GM12878 (cell line): ENCODE data around the genes DERL3, ADORA2A and GGT1.

- RAMPAGE, long total RNA = no peak
- RRBS, 2 experiments = 95% methylated on average over 2 of the region's 16 CpGs; no CpG with 5 or more reads in 1 of the 2 experiments
CAGE:
- cytosol, long polyA minus RNA = no peak
- cytosol, long polyA plus RNA = no peak
- long polyA plus RNA = no peak
- nucleolus, long total RNA = no peak
- nucleus, long polyA plus RNA = no peak
- nucleus, long total RNA = no peak
These were observed 4.7 kb downstream of the DERL3 start for GRCh38 chr22:23833907-23834655.

- RAMPAGE, long total RNA = no peak
- RRBS, 2 experiments = 1% methylated on average over 15 to 20 of the region's 82 CpGs
CAGE:
- cytosol, long polyA minus RNA = start-site peak on the minus strand at chr22:23838995-23839037, 93 reads
- cytosol, long polyA plus RNA = no peak
- long polyA plus RNA = no peak
- nucleolus, long total RNA = start-site peak on the minus strand at chr22:23838993-23839008, 194 reads
- nucleus, long polyA plus RNA = no peak
- nucleus, long total RNA = no peak
These were observed at the start of gene DERL3 for GRCh38 chr22:23838642-23839624. TSS of gene DERL3 (minus strand) at chr22:23839006.

DNA sequence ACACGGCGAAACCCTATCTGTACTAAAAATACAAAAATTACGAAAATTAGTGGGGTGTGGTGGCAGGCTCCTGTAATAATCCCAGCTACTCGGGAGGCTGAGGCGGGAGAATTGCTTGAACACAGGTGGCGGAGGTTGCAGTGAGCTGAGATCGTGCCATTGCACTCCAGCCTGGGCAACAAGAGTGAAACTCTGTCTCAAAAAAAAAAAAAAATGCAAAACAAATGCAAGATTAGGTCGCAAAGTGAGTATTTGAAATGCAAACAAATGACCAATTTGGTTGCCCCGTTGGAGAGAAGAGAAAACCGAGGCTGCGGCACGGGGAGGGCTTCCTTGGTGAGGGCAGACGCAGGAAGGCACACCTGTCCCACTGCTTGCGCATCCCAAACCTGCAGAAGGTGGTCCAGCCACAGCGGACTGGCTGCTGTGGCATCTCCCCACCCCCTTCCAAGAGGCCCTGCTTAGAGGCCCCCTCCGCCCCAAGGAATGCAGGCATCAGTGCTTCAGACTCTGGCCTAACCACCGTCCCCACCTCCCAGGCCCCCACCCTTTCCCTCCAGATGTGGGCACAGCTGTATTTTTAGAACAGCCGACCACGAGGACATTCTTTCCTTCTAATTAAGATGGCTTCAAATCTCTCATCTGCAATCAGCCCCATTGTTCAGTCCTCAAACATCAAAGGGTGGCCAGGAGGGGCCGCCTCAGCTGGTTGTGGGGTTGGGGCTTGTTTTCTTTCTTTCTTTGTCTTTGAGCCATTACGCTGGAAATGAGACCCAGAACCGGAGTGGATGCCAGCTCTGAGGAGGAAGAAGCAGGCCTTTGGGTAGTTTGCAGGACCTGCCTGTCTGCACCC lies 9.2 kb upstream of the DERL3 start:
- RAMPAGE, long total RNA = no peak
- RRBS, 2 experiments = no CpG with 5 or more reads among the region's 22 CpGs
CAGE:
- cytosol, long polyA minus RNA = no peak
- cytosol, long polyA plus RNA = no peak
- long polyA plus RNA = no peak
- nucleolus, long total RNA = no peak
- nucleus, long polyA plus RNA = no peak
- nucleus, long total RNA = no peak

GRCh38 chr22:23850239-23850586 lies 7.5 kb upstream of the SLC2A11 start:
- RAMPAGE, long total RNA = no peak
- RRBS, 2 experiments = 14 to 37% methylated on average over 3 of the region's 12 CpGs
CAGE:
- cytosol, long polyA minus RNA = no peak
- cytosol, long polyA plus RNA = no peak
- long polyA plus RNA = no peak
- nucleolus, long total RNA = no peak
- nucleus, long polyA plus RNA = no peak
- nucleus, long total RNA = no peak

GRCh38 chr22:23882681-23882964 lies 11.6 kb upstream of the MIF start:
- RAMPAGE, long total RNA = no peak
- RRBS, 2 experiments = 93% methylated on average over 6 of the region's 14 CpGs; no CpG with 5 or more reads in 1 of the 2 experiments
CAGE:
- cytosol, long polyA minus RNA = no peak
- cytosol, long polyA plus RNA = no peak
- long polyA plus RNA = no peak
- nucleolus, long total RNA = no peak
- nucleus, long polyA plus RNA = no peak
- nucleus, long total RNA = no peak

DNA sequence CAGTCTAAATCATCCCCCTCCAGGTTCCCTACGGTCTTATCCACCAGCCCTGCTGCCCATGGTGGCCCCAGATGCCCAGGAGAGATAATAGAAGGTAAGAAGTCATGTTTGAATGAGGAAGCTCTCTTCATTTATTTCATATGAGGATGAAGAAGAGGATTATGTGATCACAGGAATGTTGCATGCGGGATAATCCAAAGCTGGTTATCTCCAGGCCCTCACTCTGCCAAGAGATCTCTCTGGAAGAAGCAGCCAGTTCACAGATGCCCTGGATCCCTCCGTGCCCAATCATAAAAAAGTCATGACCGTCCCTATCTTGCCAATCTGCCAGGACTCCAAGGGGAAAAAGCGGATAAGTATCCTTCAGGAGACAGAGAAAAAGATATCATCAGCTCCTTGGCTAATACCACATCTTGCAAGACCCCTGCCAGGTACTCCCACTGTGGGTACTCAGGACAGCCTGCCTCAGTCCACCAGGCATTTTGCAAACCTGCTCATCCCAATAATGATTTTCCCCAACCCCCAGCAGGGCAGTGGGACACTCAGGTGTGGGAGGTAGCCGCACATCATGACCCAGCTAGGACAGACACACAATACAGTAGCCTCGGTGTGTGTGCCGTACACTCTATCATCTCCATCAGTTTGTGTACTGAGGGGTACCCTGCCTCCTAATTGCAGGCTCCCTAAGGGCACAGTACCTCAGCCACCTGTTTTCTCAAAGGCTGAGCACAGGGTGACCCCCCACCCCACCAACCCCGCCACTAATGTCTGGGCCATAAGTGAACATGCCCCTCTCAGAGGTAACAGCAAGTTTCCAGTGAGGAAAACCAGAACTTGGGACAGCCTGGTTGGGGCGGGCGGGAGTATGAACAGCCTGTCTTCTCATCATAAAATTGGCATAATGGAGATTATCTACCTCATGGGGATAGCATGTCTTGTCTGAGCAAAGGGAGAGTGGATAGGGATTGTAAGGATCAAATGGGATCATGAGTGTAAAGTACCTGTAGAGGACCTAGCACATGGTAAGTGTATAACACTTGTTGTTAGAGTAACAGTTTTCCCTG lies 2.6 kb downstream of the DDT start:
- RAMPAGE, long total RNA = no peak
- RRBS, 2 experiments = no CpG with 5 or more reads among the region's 11 CpGs
CAGE:
- cytosol, long polyA minus RNA = no peak
- cytosol, long polyA plus RNA = start-site peak on the minus strand centred at position 273 of the sequence, 113 bp wide, 25 and 23 reads in 2 replicates
- long polyA plus RNA = no peak
- nucleolus, long total RNA = no peak
- nucleus, long polyA plus RNA = no peak
- nucleus, long total RNA = no peak

GRCh38 chr22:24066252-24066693 lies 55.2 kb downstream of the CABIN1 start:
- RAMPAGE, long total RNA = no peak
- RRBS, 2 experiments = no CpG with 5 or more reads among the region's 6 CpGs
CAGE:
- cytosol, long polyA minus RNA = no peak
- cytosol, long polyA plus RNA = no peak
- long polyA plus RNA = no peak
- nucleolus, long total RNA = no peak
- nucleus, long polyA plus RNA = no peak
- nucleus, long total RNA = no peak

DNA sequence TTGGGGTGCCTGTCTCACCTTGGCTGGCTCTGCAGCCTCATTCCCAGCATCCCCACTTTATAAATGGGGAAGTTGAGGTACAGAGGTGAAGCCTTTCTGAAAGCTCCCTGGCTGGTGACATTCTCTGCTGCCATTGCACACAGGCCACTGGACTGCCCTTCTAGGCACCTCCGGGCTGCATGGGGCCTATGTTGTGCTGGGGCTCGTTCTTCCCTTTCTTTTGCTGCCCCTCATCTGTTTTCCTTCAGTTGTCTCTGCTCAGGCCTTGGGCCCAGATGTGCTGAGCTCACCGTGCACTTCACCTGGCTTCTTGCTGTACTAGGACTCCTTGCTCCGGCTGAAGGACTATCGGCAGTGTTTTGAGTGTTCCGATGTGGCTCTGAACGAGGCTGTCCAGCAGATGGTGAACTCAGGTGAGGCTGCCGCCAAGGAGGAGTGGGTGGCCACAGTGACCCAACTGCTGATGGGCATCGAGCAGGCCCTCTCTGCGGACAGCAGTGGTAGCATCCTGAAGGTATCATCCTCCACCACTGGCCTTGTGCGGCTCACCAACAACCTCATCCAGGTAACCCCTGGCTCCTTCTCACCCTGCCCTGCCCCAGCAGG lies 59.5 kb downstream of the CABIN1 start:
- RAMPAGE, long total RNA = no peak
- RRBS, 2 experiments = no CpG with 5 or more reads among the region's 11 CpGs
CAGE:
- cytosol, long polyA minus RNA = no peak
- cytosol, long polyA plus RNA = no peak
- long polyA plus RNA = no peak
- nucleolus, long total RNA = no peak
- nucleus, long polyA plus RNA = no peak
- nucleus, long total RNA = no peak

DNA sequence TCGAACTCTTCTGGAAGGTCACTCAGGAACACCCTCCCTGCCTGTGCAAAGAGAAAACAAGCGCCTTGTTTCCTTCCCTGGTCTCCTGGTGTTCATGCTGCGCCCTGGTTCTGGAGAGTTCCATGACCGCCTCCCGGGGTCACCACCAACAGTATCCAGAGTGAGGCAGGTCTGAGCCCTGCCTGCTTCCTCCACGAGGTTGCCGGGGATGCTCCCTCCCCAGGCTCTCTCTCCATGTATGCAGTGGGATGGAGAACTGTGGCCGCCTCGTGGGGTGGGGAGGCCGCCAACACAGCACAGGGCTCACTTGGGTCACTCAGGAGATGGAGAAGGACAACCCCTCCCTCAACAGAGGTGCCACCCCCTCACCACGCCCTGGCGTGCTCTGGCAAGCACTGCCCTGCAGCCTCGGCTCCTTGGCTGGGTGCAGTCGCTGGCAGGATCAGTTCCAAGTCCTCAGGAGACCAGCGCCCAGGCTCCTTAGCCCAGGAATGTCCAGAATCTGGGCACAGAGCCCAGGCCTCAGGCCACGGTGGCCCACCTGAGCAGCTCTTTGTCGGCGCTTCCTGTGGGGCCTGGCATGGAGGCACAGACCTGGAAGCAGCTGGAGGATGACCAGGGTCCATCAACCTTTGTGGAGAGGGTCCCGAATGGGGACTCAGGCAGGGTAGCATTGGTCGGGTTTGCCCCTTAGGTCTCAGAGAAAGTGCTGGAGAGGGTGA lies 7.9 kb downstream of the SUSD2 start:
- RAMPAGE, long total RNA = no peak
- RRBS, 2 experiments = 49 to 59% methylated on average over 3 of the region's 20 CpGs
CAGE:
- cytosol, long polyA minus RNA = no peak
- cytosol, long polyA plus RNA = no peak
- long polyA plus RNA = no peak
- nucleolus, long total RNA = no peak
- nucleus, long polyA plus RNA = no peak
- nucleus, long total RNA = no peak

DNA sequence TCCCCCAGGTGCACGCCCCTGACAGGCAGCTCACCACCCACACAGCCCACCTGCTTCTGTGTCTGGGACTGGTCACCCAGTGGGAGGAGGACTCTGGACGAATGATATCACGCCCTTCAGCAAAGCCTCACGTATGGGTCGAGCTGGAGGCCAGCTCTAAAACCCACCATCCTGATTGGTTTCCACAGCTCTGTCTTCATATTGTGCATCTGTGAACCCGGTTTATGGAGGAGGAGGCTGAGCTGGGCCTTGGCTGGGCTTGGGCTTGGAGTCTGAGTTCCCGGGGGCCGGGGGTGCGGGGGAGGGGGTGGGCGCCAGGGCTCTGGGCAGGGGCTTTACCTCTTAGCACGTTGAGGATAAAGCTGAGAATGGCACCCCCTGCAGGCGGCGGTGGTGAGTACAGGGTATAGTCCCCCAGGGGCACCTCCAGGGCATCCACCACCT lies 13.8 kb downstream of the GGT5 start:
- RAMPAGE, long total RNA = no peak
- RRBS, 2 experiments = 8% methylated on average over 2 of the region's 13 CpGs
CAGE:
- cytosol, long polyA minus RNA = no peak
- cytosol, long polyA plus RNA = no peak
- long polyA plus RNA = no peak
- nucleolus, long total RNA = no peak
- nucleus, long polyA plus RNA = no peak
- nucleus, long total RNA = no peak

DNA sequence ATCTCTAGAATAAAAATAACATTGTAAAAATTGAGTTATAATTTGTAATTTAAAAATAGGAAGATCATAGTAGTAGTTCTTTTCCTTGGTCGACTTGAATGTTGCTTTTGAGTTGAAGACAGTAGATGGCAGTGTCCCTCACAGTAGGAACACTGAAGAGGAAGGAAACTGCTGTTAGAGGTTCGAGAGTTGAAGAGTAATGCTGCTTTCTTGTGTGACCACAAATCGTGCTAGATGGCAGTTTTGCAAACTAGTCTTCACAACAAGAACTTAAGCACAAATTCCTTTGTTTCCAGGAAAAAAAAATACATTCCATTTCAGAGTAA lies 54.4 kb downstream of the SPECC1L start:
- RAMPAGE, long total RNA = no peak
- RRBS, 2 experiments = no CpG with 5 or more reads among the region's 3 CpGs
CAGE:
- cytosol, long polyA minus RNA = no peak
- cytosol, long polyA plus RNA = no peak
- long polyA plus RNA = no peak
- nucleolus, long total RNA = no peak
- nucleus, long polyA plus RNA = no peak
- nucleus, long total RNA = no peak

DNA sequence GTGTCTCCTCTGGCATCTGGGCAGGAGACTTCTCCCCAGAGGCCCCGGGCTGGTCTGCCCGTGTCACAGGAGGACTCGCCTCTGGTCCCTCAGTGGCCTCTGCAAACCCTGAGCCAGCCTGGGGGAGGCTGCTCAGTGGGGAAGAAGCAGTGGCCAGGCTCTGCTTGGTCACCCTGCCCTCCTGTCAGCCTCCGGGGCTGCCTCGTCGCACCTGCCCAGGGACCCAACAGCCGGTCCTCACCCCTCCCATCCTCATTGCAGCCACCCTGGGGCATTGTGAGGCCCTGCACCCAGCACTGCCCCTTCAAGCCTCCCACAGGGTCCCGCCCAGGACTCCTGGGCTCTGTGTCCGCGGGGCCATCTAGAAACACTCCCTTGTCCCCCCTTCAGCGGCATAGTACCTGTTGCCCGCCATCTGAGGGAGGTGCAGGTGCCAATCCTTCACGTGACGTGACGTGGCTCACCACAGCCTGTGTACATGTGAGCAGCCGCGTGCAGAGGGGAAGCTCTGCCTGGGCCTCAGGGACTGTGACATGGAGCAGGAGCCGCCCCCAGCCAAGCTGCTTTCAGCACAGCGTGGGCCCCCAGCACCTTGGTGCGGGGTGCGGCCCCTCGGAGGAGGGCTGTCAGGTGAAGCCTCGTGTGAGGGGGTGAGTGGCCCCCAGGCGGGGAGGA lies at the start of gene ADORA2A:
Gene ADORA2A (plus strand): TSS at position 503 of the 675 bp plus-strand sequence.
- RAMPAGE, long total RNA = no peak
- RRBS, 2 experiments = 25 to 32% methylated on average over 5 of the region's 24 CpGs
CAGE:
- cytosol, long polyA minus RNA = start-site peak on the plus strand centred at position 507 of the sequence, 9 bp wide, 126 reads
- cytosol, long polyA plus RNA = start-site peak on the plus strand centred at position 544 of the sequence, 103 bp wide, 354 and 190 reads in 2 replicates
- long polyA plus RNA = start-site peak on the plus strand centred at position 563 of the sequence, 136 bp wide, 183 and 107 reads in 2 replicates
- nucleolus, long total RNA = no peak
- nucleus, long polyA plus RNA = no peak
- nucleus, long total RNA = no peak

DNA sequence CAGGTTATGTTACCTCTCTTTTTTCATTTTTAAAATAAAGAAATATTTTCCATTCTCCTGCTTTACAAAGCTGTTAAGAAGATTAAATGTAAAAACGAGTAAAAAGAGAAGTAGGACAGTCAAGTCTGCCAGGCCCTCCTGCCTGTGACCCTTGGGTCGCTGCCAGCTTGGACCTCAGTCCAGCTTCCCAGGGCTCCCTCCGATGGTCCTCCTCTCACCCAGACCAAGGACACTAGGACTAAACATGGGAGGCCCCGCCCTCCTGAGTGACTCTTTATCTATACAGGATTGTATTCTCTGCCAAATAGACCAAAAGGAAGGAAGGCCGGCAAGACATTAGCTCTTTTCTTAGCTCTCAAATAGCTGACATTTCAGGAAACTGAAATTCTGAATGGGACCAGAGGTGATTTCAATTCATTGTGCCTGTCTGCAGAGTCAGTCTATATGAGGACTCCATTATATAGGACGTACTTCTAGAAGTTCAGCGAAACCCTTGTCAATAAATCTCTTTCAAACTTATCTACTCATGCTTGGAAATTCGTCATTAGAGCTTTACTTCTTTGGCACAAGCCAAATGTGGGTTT lies 28.4 kb downstream of the ADORA2A start:
- RAMPAGE, long total RNA = no peak
- RRBS, 2 experiments = no CpG with 5 or more reads among the region's 8 CpGs
CAGE:
- cytosol, long polyA minus RNA = no peak
- cytosol, long polyA plus RNA = no peak
- long polyA plus RNA = no peak
- nucleolus, long total RNA = no peak
- nucleus, long polyA plus RNA = no peak
- nucleus, long total RNA = no peak

GRCh38 chr22:24602950-24603365 lies at the start of gene GGT1:
TSS of gene GGT1 (plus strand) at chr22:24603193.
- RAMPAGE, long total RNA = no peak
- RRBS, 2 experiments = no CpG with 5 or more reads among the region's 10 CpGs
CAGE:
- cytosol, long polyA minus RNA = no peak
- cytosol, long polyA plus RNA = no peak
- long polyA plus RNA = no peak
- nucleolus, long total RNA = no peak
- nucleus, long polyA plus RNA = no peak
- nucleus, long total RNA = no peak

DNA sequence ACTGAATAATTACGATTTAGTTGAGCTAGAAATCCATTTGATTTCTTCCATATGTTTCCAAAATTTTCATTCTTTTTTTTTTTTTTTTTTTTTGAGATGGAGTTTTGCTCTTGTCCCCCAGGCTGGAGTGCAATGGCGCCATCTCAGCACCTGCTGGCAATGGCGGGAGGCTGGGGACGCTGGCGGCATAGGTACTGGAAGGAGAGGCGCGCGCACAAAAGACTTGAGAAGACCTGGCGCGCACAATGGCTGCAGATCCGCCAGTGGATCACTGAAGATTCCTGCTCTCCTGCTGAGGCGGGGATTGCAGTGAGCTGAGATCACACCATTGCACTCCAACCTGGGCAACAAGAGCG lies 57.6 kb downstream of the GGT1 start:
- RAMPAGE, long total RNA = no peak
- RRBS, 2 experiments = no CpG with 5 or more reads among the region's 13 CpGs
CAGE:
- cytosol, long polyA minus RNA = no peak
- cytosol, long polyA plus RNA = no peak
- long polyA plus RNA = no peak
- nucleolus, long total RNA = no peak
- nucleus, long polyA plus RNA = no peak
- nucleus, long total RNA = no peak

GRCh38 chr22:24816623-24817143 lies 10.7 kb downstream of the SGSM1 start:
- RAMPAGE, long total RNA = no peak
- RRBS, 2 experiments = no CpG with 5 or more reads among the region's 7 CpGs
CAGE:
- cytosol, long polyA minus RNA = no peak
- cytosol, long polyA plus RNA = no peak
- long polyA plus RNA = no peak
- nucleolus, long total RNA = no peak
- nucleus, long polyA plus RNA = no peak
- nucleus, long total RNA = no peak

DNA sequence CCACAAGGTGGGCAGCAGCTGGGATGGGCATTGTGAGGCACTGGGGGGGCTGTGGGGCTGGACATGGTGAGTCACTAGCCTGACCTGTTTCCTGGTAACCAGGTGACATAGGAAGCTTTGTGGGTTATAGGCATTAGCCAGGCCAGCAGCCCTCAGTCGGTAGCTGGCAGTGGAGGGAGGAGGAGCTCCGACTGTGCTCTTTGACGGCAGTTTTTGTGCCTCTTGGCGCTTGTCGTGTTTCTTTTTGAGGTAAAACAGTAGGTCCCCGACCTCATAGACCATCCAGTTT lies 107.6 kb downstream of the CRYBB2 start:
- RAMPAGE, long total RNA = no peak
- RRBS, 2 experiments = no CpG with 5 or more reads among the region's 6 CpGs
CAGE:
- cytosol, long polyA minus RNA = no peak
- cytosol, long polyA plus RNA = no peak
- long polyA plus RNA = no peak
- nucleolus, long total RNA = no peak
- nucleus, long polyA plus RNA = no peak
- nucleus, long total RNA = no peak

DNA sequence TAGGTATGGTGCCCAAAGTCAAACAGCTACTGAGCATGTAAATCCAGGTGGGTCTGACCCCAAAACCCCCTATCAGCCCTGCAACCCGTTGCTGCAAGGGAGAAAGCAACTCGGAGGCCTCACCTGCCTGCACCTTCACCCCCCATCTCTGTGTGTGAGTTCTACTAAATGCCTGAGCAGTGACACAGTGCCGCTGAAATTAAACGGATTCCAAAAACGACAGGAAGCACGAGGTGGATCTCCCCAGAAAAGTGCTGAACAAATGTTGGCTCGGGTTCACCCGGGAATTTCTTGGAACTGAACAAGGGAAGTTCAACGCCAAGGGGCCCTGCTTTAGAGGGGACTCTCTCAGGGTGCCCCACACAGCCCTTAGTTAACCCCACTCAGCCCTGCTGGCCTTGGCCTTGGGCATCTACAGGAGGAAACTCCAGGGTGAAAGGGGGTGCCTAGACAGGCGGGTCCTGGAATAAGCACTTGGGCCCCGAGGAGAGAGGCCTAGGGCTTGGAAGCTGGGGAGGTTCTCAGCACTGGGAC lies 161.5 kb upstream of the GRK3 start:
- RAMPAGE, long total RNA = no peak
- RRBS, 2 experiments = no CpG with 5 or more reads among the region's 11 CpGs
CAGE:
- cytosol, long polyA minus RNA = no peak
- cytosol, long polyA plus RNA = no peak
- long polyA plus RNA = no peak
- nucleolus, long total RNA = no peak
- nucleus, long polyA plus RNA = no peak
- nucleus, long total RNA = no peak

DNA sequence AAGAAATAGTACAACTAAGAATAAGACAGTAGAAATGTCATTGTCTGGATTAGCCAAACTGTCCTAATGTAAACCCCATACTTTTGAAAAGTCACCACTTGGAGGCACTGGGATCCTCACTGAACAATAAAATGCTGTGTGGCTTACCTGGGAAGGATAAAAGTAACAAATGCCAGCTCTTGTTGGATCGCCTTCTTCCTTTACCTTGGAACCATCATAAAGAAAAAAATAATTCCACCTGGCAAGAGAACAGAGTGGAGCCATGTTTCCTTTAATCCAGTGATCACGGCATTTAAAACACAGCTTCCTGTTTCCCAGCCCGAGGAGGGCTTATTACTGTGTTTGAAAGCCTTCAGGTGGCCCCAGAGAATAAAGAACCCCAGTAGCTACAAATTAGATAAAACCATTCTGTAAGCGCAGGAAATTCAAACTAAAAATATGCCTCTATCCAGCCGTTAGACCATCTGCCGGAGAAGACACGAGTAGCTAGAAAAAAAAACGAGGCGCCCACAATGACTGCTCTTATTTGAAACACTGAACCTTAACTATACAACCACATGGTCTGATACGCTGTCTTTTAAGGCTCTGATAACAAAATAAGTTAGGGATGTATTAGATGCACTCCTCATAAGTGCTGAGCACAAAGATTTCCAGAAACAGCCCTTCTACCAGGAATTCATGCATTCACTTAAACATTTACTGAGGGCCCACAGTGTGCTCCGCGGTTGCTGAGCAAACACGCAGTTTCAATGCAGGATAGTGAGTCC lies 4.3 kb downstream of the HPS4 start:
- RAMPAGE, long total RNA = start-site peak on the minus strand centred at position 367 of the sequence, 302 bp wide, 17 and 21 reads in 2 replicates
- RRBS, 2 experiments = no CpG with 5 or more reads among the region's 13 CpGs
CAGE:
- cytosol, long polyA minus RNA = start-site peak on the minus strand centred at position 180 of the sequence, 11 bp wide, 43 reads
- cytosol, long polyA plus RNA = no peak
- long polyA plus RNA = no peak
- nucleolus, long total RNA = no peak
- nucleus, long polyA plus RNA = no peak
- nucleus, long total RNA = no peak

- RAMPAGE, long total RNA = no peak
- RRBS, 2 experiments = no CpG with 5 or more reads among the region's 10 CpGs
CAGE:
- cytosol, long polyA minus RNA = no peak
- cytosol, long polyA plus RNA = no peak
- long polyA plus RNA = no peak
- nucleolus, long total RNA = no peak
- nucleus, long polyA plus RNA = no peak
- nucleus, long total RNA = no peak
These were observed 4.4 kb upstream of the TFIP11 start for GRCh38 chr22:26516469-26517296.